Omental fat pad (tissue), 4 donors: ENCODE measurements around the genes SNTN and PRICKLE2.

DNA sequence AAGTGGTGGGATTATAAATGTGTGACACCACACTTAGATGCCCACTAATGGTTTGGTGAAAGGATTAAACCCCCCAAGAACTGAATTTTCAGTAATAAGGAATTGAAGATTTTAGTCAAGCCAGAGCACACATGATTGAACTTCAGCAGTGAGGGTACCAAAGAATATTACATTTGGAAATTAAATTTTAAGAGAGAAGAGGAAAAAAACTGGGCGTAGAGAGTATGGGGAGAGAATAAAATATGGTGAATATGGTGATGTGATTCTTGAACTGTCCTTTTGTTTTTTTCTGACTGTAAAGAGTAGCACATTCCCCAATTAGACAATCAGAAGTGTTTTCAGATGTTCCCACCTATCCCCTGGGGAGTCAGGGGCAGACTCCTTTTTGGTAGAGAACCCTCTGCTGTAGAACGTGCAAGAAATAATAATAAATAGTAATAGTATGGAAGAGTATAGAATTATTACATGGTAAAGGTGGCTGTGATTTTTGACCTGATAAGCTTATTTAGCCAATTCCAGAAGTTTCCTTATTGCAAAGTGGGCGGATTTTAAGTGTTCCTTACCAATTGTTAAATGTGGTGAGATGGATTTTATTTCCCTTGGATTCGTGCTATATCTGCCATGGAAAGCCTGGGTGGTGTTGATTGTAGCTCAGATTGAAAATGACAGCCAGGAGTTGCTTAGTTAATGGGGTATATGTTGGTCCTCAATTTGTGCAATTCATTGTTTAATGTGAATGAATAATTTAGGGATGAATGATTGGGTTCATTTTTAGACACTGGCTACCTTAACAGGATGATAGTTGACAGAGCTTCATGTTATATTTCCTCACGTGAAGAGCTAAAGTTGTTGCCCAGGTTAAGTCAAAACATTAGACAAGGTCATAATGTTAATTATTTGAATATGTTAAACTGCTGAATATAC, 208.4 kb downstream of the PTPRG start:
- PRO-cap, result no peak
- RAMPAGE, long total RNA, 4 experiments, result no peak in any of the 4 experiments

GRCh38 chr3:62095202-62096322, 223.3 kb upstream of the C3orf14 start:
- PRO-cap, result no peak
- RAMPAGE, long total RNA, 4 experiments, result no peak in any of the 4 experiments

- PRO-cap, result no peak
- RAMPAGE, long total RNA, 4 experiments, result no peak in any of the 4 experiments
Observed at GRCh38 chr3:62243527-62244005, 75.3 kb upstream of the C3orf14 start.

- PRO-cap, result no peak
- RAMPAGE, long total RNA, 4 experiments, result no peak in any of the 4 experiments
Observed at GRCh38 chr3:62604346-62604785, 231.0 kb upstream of the FEZF2 start.

- PRO-cap, result no peak
- RAMPAGE, long total RNA, 4 experiments, result no peak in any of the 4 experiments
Observed at GRCh38 chr3:62872187-62872692, 3.0 kb downstream of the CADPS start.

DNA sequence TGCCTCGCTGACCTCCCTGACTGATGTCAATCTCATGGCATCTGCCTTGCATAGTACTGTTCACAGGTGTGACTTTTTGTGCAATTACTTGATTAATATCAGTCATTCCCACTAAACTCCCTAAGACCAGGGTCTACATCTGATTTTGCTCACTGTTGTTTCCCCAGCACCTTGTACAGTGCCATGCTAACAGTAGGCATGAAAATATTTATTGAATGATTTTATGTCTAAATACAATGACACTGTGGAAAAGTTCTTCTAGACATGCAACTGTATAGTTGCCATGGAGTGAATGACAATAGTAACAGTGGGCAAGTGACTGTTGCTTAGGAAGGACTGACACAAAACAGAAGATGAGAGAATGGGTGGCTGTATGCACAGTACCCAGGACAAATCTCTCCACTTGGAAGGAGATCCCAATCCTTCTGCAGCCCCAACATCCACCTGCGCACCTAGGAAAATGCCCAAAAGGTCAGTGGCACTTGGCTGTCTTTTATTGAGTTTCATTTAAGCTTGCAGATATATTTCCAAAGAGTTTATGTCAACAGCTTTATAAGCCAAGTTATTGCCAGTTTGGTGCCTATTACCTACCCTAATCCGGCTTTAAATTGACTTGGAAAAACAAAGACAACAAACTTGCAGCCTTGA, at the start of gene SNTN:
TSS of gene SNTN (plus strand) at position 349 of the 648 bp plus-strand sequence.
- PRO-cap, result no peak
- RAMPAGE, long total RNA, 4 experiments, result no peak in any of the 4 experiments

DNA sequence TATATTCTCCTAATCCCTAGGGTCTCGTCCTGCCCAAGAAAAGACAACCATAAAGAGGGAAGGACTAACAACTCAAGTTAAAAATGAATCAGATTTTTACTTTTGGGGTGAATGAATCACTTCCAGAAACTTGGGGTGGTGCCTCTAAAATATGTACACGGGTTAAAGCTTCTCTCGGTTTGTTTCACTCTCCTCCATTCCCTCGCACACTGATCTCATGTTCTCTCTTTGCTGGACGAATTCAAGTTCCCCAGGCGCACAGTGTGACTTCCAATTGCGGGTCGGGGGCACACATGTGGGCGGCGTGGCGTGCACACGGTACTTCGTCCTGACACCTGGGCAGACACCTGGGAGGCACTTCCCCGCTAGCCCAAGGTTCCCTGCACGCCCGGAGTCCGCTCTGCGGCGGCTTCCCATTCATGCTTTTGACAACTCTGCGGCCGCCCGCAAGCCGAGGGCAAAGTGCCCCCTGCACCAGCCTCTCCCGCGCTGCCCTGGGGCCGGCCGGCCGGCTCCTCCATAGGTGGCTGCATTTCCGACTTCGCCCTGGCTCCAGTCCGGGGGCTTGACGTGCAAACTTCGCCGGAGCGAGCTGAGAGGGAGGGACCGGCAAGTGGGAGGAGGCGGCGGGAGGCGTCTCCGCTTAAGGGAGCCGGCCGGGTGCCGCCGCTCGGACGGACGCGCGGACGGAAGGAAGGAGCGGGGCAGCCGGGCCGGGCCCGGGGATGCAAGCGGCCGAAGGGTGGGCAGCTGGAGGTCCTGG, 48.0 kb downstream of the ATXN7 start:
- PRO-cap, result bidirectional peak, plus-strand start at position 673 of the sequence, minus-strand start at position 543 of the sequence
- RAMPAGE, long total RNA, 4 experiments, result start-site peak on the minus strand in 1 of 4 experiments, centred at position 533 of the sequence, 7 reads per replicate

DNA sequence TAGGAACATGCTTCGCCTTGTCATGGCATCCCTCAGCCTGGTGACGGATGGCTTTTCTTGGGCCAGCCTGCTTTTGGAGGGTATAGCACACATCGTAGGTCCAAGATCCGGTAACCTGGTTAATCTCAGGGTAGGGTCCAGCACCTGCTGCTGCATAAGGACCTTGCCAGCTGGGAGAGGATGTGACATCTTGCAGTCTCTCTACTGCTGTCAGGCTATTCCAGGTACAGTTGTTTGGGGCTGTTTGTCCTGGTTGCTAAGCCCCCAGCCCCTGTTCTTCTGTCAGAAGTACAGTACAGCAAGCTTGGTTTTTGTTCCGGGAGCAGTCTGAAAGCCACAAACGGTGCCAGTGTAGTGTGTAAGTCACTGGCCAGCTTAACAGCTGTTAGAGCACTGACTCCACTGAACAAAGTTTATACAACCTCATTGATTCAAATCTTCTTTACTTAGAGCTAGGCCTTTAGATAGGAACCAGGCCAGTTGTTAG, 42.3 kb downstream of the PSMD6 start:
- PRO-cap, result no peak
- RAMPAGE, long total RNA, 4 experiments, result no peak in any of the 4 experiments

DNA sequence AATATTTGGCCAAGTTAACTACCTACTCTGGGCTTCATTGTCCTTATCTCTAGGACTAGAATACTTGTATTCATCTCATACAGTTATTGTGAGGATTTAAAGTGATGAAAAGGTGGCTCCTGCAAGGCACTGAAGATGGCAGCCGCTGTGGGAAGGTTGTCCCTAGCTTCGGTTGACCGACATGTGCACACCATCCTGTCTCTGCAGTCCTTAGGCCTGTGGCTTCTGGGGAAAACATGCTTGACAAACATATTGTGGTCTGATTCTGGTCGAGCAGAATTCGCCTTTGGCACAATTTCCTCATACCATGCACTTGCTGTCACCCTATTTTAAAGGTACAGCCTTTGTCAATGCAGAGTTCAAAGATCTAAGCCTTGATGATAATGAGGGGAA, 51.0 kb downstream of the PRICKLE2 start:
- PRO-cap, result no peak
- RAMPAGE, long total RNA, 4 experiments, result no peak in any of the 4 experiments

DNA sequence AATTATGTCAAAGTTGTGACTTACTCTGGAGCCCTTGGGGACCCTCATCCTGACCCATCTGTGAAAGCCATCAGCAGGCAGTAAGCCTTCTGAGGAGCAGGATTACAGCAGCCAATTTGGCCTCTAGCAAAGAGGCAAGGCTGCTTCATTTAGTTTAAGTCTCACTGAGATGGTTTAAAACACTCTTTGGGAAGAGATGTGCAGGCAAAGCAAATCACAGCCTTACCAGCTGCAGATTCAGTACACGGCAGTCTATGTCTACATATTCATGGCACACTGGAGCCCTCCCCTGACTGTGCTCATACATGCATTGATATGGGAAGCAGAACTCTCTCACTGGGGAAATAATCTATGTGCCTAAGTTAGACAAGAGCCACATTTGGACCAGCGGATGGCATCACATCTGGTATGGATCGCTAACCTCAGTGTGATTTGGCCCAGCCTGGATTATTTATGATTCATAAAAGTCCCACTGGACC, 1.5 kb downstream of the PRICKLE2 start:
- PRO-cap, result no peak
- RAMPAGE, long total RNA, 4 experiments, result no peak in any of the 4 experiments

DNA sequence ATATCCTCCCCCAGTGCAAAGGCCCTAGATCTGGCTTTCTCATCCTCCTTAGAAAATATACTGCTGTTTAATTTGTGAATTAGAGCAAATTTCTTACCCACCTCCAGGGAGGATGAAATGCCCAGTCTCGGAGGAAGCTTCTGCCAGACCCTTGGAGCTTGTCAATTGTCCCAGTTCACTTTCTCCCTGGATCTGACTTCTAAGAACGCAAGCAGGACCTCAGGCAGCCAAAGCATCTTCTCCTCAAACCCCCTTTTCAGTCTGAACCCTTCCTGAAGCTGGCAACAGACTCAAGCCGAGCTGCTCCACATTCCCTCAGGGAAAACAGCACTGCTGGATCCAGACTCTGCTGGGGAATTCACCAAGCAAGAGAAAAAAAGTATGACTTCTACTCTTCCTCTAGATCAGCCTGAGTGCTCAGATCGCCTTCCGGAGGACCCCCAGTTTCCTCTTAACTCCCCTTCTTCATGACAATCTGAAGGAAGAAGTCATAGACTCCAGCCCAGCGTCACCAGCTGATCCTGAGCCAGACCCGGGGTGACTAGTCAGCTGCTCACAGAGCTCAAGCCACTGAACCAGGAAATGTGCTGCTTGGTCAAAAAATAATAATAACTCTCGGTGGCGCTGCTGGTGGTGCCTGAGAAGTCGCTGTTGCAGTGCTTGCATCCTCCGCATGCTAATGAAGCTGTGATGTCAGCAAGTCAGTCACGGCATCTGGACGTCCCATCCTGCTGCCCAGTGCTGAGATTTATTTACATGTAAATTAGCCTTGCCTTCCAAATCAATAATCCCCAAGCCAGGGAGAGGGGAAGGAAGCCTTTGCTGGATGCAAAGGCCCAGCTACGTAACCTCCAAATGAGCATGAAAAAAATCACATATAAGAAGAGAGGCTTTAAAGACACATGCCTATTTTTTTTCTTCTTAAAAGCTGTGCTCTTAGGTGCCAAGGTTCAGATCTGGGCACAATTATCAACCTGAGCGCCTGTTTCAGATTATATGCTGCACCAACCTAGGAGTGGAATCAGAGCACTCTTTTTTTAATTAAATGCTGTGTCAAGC, at the start of gene PRICKLE2:
TSS of gene PRICKLE2 (minus strand) at position 658 of the 1,059 bp plus-strand sequence.
- PRO-cap, result no peak
- RAMPAGE, long total RNA, 4 experiments, result no peak in any of the 4 experiments

DNA sequence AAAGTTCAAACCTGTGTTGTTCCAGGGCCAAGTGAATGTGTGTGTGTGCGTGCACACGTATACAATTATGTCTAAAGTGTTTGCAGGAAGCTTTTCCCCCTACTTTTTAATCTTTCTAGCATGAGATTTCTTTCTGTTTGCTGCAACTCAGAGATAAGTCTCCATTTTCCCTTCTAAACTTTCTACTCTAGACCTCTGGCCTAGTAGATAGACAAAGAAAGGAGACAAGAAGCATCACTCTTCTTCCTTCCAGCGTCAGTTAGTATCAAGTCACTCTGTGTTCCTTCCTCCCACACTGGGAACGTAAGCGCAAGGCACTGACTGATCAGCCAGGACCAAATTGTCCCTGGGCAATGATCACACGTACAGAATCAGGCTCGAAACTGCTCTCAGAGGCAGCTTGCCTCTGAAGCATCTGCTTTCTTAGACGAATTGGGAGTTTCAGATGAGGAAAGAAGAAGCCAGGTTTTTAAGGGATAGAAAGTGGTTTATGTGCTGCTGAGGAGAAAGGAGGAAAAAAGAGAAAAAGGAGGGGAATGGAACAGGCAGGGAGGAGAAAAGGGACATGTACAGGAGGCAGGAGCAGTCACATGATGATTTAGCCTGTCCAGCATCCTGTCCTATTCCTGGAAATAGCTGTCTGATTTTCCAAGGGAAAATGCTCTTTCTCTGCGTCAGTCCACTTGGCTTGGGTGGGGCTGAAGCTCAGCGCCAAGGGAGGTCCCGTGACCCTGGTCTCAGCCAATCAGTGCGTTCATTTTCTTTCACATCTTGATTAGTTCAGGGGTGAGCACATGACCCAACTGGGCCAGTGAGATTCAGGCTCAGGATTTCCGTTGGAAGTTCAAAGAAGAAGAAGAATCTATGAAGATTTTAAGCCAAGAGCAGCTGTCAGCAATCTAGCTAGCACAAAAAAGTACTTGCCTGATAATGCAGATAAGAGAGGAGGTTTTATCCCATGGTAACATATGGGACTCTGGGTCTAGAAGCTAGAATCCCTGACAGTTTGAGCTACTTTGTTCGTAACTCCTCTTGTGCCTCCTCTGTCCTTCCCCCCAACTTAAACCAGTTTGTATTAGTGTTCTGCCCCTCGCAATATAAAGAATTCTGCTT, 102.0 kb upstream of the PRICKLE2 start:
- PRO-cap, result no peak
- RAMPAGE, long total RNA, 4 experiments, result no peak in any of the 4 experiments

GRCh38 chr3:64696918-64697314, 9.1 kb upstream of the ADAMTS9 start:
- PRO-cap, result no peak
- RAMPAGE, long total RNA, 4 experiments, result no peak in any of the 4 experiments

DNA sequence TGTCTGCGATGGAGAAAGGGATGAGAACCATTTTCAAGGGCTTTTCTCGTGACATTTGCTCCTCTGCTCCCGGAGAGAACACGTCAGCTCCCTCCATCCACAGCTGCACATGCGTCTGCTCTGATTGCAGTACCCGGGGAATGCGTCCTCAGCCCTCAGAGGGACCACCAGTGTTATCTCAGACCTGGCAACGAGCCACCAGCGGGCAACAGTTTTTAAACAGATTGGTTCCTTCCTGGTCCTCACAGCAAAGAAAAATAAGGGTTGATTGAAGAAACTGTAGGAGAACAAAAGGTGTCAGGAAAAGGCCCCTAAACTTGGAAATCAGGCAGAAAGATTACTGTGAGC, 202.2 kb upstream of the ADAMTS9 start:
- PRO-cap, result no peak
- RAMPAGE, long total RNA, 4 experiments, result no peak in any of the 4 experiments

DNA sequence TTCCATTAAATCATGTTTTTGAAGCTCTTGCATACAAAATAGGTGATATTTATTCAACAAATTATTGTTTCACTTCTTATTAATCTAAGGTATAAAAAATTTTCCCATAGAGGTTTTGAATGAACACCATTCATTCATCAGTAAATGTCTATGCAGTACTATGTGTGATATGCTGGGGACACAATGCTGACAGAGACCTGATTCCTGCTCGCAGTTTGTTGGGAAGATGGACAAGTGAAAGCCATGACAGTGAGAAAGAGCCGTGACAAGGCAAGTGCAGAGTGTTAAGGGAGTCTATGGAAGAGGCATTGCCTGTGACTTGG, 337.9 kb upstream of the ADAMTS9 start:
- PRO-cap, result no peak
- RAMPAGE, long total RNA, 4 experiments, result no peak in any of the 4 experiments

- PRO-cap, result no peak
- RAMPAGE, long total RNA, 4 experiments, result no peak in any of the 4 experiments
Observed at GRCh38 chr3:65030070-65030998, 342.5 kb upstream of the ADAMTS9 start.

GRCh38 chr3:65145878-65146576, 458.2 kb upstream of the ADAMTS9 start:
- PRO-cap, result no peak
- RAMPAGE, long total RNA, 4 experiments, result no peak in any of the 4 experiments

- PRO-cap, result no peak
- RAMPAGE, long total RNA, 4 experiments, result no peak in any of the 4 experiments
Observed at GRCh38 chr3:65420050-65420938, 618.4 kb downstream of the MAGI1 start.

DNA sequence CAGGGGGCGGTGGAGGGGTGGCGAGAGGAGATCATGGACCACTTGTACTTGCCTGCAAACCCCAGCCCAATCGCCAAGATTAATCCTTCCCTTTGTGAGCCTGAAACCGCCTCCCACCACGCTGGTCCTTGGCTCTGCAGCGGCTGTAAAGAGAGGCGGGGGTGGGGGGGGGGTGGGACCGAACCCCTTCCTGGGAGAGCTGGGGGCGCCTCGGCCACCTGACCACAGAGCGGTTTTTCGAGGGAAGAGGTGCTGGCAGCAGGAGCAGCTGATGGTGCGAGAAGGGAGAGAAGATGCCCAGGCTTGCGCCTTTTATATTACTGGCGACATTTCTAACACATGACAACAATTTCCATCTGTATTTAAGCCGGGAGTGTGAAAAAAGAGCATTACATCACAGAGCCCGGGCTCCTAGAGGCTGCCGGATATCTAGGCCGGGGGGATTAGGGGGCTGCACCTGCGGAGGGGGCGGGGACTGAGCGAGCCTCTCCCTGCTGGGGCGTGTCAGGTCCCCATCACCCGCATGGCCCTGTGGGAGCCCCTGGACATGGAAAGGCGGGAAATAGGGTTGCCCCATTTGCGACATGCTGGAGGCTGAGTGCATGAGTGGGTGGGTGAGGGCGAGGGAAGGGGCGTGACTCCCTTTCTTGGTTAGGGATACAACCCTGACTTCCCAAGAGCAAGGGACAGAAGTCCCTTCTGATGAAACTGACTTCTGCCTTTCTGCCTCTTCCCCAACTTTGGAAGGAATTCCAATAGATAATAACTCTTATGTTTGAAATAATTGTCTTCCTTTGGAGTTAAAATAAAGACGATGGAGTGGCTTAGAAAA, 440.7 kb downstream of the MAGI1 start:
- PRO-cap, result no peak
- RAMPAGE, long total RNA, 4 experiments, result no peak in any of the 4 experiments

GRCh38 chr3:65884166-65884629, 154.5 kb downstream of the MAGI1 start:
- PRO-cap, result no peak
- RAMPAGE, long total RNA, 4 experiments, result no peak in any of the 4 experiments